ENCODE measurements around the genes ARRB2 and ENO3.

DNA sequence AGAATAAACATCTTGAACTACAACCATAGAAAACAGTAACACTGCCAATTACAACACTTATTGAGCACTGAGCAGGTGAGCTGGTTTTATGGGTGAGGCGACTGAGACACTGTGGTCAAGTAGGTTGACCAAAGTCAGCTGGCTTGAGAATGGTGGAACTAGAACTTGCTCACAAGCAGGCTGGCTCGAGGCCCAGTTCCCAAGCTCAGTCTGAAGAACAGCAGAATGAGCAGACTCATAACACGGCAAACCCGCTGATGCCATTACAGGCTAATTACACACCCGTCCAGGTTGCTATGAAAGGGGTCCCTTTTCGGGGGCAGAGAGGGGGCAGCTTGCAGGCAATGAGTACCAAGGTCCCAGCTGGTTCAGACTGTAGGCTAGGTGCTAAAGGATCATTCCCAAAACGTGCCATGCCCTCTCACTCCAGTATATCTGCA lies 6.4 kb downstream of the ZZEF1 start:
- RRBS = no CpG with 5 or more reads among the region's 7 CpGs
CAGE:
- cytosol, long polyA plus RNA = no peak
- long polyA plus RNA = no peak
- nucleus, long polyA plus RNA = no peak

DNA sequence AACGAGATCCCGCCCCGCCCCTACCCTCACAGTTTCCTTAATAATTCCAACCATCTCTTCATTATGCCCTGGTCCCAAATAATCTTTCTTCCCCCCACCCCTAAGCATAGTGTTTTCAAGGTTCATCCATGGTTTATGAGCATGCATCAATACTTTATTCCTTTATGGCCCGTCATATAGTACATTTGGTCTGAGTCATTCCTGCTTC lies 1.2 kb downstream of the CYB5D2 start:
- RRBS = no CpG with 5 or more reads among the region's 4 CpGs
CAGE:
- cytosol, long polyA plus RNA = no peak
- long polyA plus RNA = no peak
- nucleus, long polyA plus RNA = no peak

- RRBS = no CpG with 5 or more reads among the region's 5 CpGs
CAGE:
- cytosol, long polyA plus RNA = no peak
- long polyA plus RNA = no peak
- nucleus, long polyA plus RNA = no peak
These were observed 1.5 kb downstream of the CYB5D2 start for GRCh38 chr17:4144549-4144840.

DNA sequence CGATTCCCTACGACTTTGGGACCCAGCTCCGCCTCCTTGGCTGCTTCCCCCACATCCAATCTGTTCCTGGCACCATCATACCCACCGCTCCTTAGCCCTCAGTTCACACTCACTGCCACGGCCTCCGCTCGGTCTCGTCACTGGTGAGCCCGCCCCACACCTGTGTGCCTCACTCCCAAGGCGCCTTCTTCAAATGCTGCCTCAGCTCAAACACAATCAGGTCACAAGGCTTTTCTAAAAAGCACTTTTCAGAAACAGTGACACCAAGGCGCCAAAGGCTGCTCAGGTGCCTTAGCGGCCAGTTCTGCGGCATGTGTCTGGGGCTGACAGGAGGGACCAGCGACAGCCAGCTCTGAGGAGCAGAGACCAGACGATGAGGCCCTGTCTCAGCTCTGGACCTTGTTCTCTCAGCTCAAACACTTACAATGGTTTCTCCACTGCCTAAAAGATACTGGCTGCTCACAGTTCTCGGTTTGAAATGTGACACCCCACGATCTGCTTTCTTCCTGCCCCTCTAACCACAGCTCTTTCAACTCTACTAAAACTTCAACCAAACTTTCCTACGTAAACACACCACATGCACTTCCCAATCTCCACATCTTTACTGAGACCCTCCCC lies 33.1 kb downstream of the CYB5D2 start:
- RRBS = no CpG with 5 or more reads among the region's 18 CpGs
CAGE:
- cytosol, long polyA plus RNA = no peak
- long polyA plus RNA = no peak
- nucleus, long polyA plus RNA = no peak

GRCh38 chr17:4186429-4187039 lies 43.5 kb downstream of the CYB5D2 start:
- RRBS = no CpG with 5 or more reads among the region's 11 CpGs
CAGE:
- cytosol, long polyA plus RNA = no peak
- long polyA plus RNA = no peak
- nucleus, long polyA plus RNA = no peak

DNA sequence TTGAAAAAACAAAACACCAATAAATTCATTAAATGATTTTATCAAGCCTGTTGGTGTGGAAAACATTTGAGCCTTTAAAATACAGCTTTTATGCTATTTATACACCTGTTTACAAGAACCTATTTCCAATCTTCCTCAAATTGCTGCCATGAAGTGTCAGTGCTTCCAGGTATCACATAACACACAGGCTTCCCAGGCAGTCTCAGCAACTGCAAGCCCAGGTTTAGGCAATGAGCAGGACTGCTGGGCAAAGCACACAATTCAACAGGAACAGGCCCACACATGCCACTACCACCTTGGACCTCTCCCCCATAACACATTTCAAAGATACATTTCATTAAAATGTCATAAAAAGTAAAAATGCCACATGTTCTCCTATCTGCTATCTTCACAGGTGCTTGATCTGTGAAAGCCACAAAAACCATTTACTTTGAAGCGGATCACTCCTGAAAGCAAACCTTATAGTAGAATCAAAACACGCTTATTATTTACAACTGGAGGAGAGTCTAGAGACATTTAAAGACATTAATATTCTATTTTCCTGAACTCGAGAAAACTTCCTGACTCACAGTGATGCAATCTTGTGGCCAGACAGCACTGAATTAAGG lies 31.6 kb downstream of the ANKFY1 start:
- RRBS = no CpG with 5 or more reads among the region's 3 CpGs
CAGE:
- cytosol, long polyA plus RNA = no peak
- long polyA plus RNA = no peak
- nucleus, long polyA plus RNA = no peak

- RRBS = no CpG with 5 or more reads among the region's 5 CpGs
CAGE:
- cytosol, long polyA plus RNA = no peak
- long polyA plus RNA = no peak
- nucleus, long polyA plus RNA = no peak
These were observed 28.2 kb downstream of the ANKFY1 start for GRCh38 chr17:4235544-4236063.

- RRBS = no CpG with 5 or more reads among the region's 7 CpGs
CAGE:
- cytosol, long polyA plus RNA = no peak
- long polyA plus RNA = no peak
- nucleus, long polyA plus RNA = no peak
These were observed 6.3 kb downstream of the ANKFY1 start for GRCh38 chr17:4257285-4258021.

GRCh38 chr17:4332345-4333229 lies 33.9 kb downstream of the UBE2G1 start:
- RRBS = no CpG with 5 or more reads among the region's 9 CpGs
CAGE:
- cytosol, long polyA plus RNA = no peak
- long polyA plus RNA = no peak
- nucleus, long polyA plus RNA = no peak

DNA sequence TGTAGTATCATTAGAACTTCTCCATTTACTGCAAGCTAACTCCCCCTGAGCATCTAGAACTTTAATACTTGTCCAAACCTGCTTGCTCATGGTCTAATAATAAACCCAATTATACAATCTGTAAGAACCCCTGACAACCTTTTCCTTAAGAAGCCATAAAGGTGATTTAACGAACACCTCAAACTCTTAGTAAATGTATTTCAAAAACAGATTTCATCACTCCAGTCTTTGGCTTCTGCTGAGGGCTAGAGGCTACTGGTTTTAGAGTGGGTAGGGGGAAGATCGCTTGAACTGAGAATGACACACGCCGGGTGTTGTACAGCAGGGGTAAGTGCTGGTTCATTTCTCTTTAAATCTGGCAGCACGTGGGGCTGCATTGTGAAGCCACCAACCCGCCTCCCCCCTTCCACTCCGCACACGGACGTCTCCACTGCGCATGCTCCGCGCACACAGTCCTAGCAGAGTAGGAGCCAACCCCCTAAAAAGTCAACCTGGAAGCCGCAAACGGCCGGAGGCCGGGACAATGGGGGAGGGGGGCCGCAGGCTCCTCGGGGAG lies 1.5 kb downstream of the UBE2G1 start:
- RRBS = 3% methylated on average over 3 of the region's 18 CpGs
CAGE:
- cytosol, long polyA plus RNA = no peak
- long polyA plus RNA = no peak
- nucleus, long polyA plus RNA = no peak

DNA sequence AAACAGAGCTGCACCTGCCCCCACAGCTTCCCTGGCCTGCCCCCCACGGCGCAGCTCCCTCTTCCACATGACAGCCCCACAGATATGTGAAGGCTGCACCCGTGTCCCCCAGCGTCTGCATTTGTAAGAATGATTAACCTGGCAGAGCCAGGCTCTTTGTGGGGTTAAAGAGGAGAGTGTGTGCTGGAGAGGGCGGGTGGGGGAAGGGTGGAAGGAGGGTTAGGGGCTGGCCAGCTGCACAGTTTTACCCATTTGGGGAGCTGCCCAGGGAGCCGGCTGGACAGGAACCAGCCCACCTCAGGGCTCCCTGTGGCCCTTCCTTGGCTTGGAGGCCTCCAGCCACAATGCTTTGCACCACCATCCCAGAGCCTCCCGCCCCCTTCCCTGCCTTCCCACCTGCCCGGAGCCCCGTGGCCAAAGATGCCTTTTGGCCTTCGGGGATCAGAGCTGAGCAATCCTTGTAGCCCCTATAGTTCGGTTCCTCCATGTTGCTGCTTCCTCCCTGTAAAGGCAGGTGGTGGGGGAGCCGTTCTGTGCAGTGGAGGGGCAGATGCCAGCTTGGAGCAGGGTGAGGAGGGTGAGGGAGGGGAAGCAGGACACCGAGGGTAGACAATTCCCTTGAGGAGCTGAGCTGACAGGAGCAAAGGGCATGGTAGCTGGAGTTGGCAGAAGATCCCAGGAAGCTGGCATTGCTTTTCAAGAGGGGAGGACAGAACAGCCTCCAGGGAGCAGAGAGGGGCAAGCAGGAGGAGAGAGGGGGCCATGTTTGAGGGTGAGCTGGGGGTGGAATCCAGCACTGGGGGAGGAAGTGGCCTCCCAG lies 18.0 kb upstream of the SPNS2 start:
- RRBS = no CpG with 5 or more reads among the region's 13 CpGs
CAGE:
- cytosol, long polyA plus RNA = no peak
- long polyA plus RNA = no peak
- nucleus, long polyA plus RNA = no peak

GRCh38 chr17:4508606-4509286 lies 10.1 kb downstream of the SPNS2 start:
- RRBS = 79% methylated on average over 3 of the region's 16 CpGs
CAGE:
- cytosol, long polyA plus RNA = no peak
- long polyA plus RNA = no peak
- nucleus, long polyA plus RNA = no peak

- RRBS = no CpG with 5 or more reads among the region's 8 CpGs
CAGE:
- cytosol, long polyA plus RNA = no peak
- long polyA plus RNA = no peak
- nucleus, long polyA plus RNA = no peak
These were observed 20.9 kb downstream of the SPNS2 start for GRCh38 chr17:4519561-4520045.

DNA sequence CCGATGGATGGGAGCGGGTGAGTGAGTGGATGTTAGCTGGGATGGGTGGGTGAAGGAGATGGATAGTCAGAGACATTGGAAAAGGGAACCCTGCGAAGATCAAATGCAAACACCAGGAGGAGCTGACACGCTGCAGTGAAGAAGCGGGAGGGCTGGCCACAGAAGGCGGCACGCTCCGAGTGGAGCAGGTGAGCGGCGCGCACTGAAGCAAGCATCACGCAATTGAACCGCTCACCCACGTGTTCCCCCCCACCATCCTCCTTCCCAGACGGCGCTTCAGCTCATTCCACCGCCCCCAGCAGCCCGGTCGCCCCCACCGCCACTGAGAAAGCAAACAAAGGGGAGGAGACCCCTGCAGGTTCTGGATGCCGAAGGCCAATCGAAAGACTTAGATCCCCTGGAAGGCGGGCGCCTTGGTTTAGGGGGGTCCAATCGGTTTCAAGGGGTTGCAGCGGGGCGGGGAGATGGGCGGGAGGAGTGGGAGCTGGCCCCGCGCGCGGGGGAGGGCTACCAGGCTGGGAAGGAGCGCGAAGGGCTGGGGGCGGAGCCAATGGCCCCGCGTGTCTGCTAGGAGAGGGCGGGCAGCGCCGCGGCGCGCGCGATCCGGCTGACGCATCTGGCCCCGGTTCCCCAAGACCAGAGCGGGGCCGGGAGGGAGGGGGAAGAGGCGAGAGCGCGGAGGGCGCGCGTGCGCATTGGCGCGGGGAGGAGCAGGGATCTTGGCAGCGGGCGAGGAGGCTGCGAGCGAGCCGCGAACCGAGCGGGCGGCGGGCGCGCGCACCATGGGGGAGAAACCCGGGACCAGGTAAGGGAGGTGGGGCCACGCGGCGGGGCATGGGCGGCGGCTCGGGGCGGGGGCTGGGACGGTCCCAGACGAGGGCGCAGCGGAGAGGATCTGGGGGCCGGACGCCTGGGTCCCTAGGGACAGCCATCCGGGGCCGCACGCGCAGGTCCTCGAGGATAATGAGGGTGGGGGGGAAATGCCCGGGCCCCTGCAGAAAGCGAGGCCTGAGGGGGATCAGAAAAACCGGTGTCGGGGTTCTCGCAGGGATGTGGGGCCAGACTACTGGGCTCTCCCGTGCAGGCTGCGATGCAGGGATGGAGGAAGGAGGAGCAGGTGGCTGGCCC lies at the start of gene ARRB2:
ARRB2 (plus strand) TSS at position 693 of the 1,128 bp plus-strand sequence.
- RRBS = 1% methylated on average over 14 of the region's 98 CpGs
CAGE:
- cytosol, long polyA plus RNA = no peak
- long polyA plus RNA = no peak
- nucleus, long polyA plus RNA = no peak

DNA sequence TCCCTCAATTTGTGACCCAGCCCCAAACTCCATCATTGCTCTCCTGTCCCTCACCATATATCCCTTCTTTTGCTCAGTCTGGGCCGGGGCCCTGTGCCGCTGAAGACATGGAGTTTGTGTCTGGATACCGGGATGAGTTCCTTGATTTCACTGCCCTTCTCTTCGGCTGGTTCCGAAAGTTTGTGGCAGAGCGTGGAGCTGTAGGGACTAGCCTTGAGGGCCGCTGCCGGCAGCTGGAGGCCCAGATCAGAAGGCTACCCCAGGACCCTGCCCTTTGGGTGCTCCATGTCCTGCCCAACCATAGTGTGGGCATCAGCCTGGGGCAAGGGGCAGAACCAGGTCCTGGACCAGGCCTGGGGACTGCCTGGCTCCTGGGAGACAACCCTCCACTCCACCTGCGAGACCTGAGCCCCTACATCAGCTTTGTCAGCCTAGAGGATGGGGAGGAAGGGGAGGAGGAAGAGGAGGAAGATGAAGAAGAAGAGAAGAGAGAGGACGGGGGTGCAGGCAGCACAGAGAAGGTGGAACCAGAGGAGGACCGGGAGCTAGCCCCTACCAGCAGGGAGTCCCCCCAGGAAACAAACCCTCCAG lies 809 bp upstream of the CXCL16 start:
- RRBS = 93% methylated on average over 4 of the region's 11 CpGs
CAGE:
- cytosol, long polyA plus RNA = no peak
- long polyA plus RNA = no peak
- nucleus, long polyA plus RNA = no peak

DNA sequence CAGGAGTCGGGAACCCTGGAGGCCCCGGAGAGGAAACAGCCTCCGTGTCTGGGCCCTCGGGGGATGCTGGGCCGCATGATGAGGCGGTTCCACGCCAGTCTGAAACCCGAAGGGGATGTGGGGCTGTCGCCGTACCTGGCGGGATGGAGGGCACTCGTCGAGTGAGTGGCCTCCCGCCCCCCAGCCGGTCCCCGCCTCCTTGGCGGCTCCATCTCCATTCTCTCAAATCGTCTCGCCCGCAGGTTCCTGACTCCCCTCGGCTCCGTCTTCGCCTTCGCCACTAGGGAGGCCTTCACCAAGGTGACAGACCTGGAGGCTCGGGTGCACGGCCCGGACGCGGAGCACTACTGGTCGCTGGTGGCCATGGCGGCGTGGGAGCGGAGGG lies 745 bp downstream of the GLTPD2 start:
- RRBS = under 1% methylated on average over 6 of the region's 33 CpGs
CAGE:
- cytosol, long polyA plus RNA = no peak
- long polyA plus RNA = no peak
- nucleus, long polyA plus RNA = no peak

DNA sequence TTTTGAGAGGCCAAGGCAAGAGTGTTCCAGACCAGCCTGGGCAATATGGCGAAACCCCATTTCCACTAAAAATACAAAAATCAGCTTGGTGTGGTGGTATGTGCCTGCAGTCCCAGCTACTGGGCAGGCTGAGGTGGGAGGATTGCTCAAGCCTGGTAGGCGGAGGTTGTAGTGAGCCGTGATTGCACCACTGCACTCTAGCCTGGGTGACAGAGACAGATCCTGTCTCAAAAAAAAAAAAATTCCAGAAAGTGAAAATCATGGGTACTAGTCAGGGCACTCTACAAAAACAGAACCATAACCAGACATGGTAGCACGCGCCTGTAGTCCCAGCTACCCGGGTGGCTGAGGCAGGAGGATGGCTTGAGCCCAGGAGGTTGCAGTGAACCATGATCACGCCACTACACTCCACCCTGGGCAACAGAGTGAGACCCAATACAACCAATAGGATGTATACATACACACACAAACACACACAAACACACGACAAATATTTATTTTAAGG lies 11.7 kb upstream of the GP1BA start:
- RRBS = no CpG with 5 or more reads among the region's 8 CpGs
CAGE:
- cytosol, long polyA plus RNA = no peak
- long polyA plus RNA = no peak
- nucleus, long polyA plus RNA = no peak

DNA sequence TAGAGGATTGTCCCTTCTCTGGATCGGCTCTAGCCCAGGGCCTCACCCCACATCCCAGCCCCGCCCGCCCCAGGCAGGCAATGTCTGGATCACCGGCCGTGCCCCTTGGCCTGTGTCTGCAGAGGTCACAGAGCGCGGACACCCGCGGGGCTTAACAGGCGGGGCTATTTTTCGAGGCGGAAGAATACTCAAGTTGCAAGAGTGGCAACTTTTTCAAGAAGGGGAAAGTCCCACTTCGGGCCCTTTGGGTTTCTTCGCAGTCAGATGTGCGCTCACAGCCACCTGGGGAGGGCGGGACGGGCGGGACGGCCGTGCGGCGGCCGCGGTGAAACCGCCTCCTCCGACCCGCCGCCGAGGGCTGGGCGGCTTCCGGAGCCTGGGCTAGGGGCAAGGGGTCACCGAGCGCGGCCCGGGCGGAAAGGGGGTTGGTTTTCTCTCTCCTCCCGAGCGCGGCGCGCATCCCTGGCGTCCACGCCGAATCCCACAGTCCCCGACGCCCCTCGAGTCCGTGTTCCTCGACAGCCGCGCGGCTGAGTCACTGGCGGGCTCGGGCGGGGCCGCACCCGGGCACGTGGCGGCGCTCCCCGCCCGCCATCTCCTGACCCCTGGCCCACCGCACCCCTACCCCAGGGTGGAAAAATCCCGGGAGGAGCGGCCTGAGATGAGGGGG lies 1.1 kb upstream of the PFN1 start:
- RRBS = 2% methylated on average over 14 of the region's 65 CpGs
CAGE:
- cytosol, long polyA plus RNA = no peak
- long polyA plus RNA = no peak
- nucleus, long polyA plus RNA = no peak

GRCh38 chr17:4949993-4950891 lies 677 bp upstream of the ENO3 start:
- RRBS = 2% methylated on average over 36 of the region's 63 CpGs
CAGE:
- cytosol, long polyA plus RNA = no peak
- long polyA plus RNA = no peak
- nucleus, long polyA plus RNA = no peak

- RRBS = no CpG with 5 or more reads among the region's 6 CpGs
CAGE:
- cytosol, long polyA plus RNA = no peak
- long polyA plus RNA = no peak
- nucleus, long polyA plus RNA = no peak
These were observed at the start of gene ENO3 for GRCh38 chr17:4950892-4951306. ENO3 (plus strand) TSS chr17:4951119.

Measured in SK-N-SH (cell line).